Kidney epithelial cell (primary cell): Measurements from ENCODE around the genes CNTRL and GGTA1.

DNA sequence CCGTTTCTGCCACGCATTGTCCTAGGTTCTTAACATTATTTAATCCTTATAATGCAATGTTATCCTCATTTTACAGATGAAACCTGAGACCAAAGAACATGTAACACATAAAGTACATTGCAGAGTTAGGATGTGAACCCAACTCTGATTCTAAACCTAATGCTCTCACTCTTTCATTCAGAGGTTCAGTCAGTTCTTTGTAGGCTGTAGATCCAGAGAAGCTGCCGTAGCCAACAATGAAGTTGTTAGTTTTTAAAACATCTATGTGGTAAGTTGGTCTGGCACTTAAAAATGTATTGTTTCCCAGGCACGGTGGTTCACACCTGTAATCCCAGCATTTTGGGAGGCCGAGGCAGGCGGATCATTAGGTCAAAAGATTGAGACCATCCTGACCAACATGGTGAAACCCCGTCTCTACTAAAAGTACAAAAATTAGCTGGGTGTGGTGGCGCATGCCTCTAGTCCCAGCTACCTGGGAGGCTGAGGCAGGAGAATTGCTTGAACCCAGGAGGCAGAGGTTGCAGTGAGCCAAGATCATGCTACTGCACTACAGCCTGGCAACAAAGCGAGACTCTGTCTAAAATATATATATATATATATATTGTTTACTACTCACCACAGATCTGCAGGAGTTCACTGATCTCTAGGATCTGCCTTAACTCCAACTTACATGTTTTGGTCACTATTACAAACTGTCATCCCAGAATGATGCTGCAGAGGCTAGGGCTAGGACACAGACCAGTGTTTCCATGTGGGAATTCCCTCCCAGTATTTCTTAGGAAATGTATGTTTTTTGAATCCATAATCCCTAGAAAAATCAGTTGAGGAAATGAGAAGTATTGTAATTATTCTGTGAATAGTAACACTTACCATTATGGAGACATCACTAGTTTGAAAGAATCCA is 10.8 kb upstream of the PSMD5 start:
- RAMPAGE, long total RNA, result no peak
- RRBS, result no CpG with 5 or more reads among the region's 9 CpGs

DNA sequence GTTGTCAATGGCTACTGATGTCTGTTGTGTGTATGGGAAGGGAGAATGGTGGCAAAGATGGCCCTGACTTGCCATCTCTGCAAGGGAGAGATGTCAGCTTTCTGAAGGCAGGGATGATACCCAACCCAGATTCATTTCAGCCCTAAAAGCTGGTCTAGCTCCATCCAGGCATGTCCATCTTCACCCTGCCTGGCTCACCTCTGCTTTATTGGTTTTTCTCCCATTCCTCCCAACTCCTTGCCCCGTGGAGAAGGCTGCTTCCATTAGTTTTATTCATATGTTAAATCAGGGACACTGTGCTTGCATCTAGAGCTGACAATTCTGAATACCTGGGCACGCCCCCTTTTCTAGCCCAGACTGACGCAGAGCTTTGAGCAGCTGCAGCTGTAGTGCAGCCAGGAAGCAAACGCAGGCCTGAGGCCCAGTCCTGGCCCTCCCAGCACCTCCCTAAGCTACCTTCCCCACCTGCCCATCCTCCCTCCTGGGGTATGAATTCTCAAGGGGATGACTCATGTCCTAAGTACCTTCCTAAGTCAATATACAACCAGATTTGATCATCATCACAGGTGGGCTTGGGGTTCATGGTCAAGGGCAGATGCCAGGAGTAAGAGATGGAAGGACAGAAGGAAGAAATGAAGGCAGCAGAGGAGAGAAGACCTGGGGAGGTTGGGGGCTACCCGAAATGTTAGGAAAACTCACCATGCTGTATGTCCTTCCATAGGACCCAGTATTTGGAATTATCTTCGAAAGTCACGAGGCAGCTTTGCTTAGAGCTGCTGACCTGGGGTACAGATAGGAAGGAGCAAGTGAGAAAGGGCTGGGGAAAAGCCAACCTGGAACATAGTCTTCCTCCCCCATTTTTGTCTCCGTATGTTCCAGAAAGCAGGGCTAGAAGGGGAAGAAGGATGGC is 3.5 kb downstream of the PHF19 start:
- RAMPAGE, long total RNA, result no peak
- RRBS, result no CpG with 5 or more reads among the region's 8 CpGs

DNA sequence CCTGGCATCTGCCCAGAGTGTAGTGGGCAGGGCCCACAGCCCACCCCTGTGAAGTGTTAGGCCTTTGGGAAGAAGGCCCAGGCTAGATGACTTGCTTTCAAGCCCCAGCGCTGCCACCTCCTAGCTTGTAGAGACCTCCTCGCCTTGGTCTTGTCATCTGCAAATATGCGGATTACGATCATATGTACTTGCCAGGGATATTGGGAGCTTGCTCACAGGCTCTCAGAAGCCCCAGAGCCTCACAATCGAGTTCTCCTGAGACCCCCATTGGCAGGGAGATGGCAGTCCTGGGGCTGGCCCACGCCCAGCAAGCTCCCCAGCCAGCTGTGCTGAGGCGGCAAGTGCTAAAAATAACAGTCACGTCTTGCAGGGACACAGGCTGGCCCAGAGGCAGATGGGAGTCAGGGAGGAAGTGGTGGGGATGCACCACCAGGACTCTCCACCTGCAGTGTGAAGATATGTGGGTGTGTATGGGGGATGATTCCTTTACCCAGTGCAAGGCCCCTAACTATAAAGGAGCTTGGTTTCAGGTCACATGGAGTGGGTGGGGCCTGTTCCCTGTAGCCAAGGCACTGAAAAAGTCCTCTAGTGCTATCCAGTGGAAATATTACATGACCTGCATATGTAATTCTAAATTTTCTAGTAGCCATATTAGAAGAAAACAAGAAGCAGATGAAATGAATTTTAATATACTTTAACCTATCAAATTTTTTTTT is 20.1 kb upstream of the PHF19 start:
- RAMPAGE, long total RNA, result no peak
- RRBS, result no CpG with 5 or more reads among the region's 8 CpGs

GRCh38 chr9:120930955-120931963 is 4.7 kb upstream of the TRAF1 start:
- RAMPAGE, long total RNA, result no peak
- RRBS, result no CpG with 5 or more reads among the region's 4 CpGs

DNA sequence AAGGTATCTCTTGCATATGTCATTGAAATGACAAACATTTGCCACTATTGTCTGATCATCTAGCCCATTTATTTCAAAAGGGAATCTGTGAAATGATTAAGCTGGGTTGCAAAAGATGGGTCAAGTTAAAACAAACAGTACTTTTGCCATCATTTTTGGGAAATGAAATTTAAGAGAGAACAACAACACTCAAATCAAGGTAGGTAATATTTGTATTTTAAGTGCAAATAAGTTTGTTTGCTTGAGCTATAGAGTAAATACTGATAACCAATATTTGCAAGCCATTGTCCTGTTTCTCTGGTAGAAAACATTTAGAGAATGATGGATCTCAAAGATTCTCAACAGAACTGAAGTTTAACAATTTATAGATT is 1.6 kb upstream of the C5 start:
- RAMPAGE, long total RNA, result no peak

DNA sequence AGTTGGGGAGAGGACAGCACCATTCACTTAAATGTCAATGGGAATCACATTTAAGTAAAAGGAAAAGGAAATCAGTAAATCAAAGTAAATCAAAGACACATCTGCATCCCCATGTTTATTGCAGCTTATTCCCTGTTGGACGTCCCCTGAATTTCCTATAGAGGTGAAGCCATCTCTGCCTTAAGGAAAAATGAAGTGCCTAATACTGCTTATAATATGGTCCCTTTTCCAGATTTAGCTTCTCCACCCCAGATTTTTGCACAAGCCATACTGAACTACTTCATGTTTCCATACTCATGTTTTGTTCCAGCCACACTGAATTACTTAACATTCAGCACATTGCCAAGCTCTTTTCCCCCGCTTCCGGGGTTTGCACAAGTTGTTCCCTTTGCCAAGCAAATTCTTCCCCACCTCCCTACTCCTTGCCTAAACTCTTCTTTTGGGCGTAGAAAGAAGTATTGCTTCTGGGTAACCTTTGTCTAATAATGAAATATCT is 1.8 kb upstream of the CNTRL start:
- RAMPAGE, long total RNA, result no peak
- RRBS, result no CpG with 5 or more reads among the region's 4 CpGs

DNA sequence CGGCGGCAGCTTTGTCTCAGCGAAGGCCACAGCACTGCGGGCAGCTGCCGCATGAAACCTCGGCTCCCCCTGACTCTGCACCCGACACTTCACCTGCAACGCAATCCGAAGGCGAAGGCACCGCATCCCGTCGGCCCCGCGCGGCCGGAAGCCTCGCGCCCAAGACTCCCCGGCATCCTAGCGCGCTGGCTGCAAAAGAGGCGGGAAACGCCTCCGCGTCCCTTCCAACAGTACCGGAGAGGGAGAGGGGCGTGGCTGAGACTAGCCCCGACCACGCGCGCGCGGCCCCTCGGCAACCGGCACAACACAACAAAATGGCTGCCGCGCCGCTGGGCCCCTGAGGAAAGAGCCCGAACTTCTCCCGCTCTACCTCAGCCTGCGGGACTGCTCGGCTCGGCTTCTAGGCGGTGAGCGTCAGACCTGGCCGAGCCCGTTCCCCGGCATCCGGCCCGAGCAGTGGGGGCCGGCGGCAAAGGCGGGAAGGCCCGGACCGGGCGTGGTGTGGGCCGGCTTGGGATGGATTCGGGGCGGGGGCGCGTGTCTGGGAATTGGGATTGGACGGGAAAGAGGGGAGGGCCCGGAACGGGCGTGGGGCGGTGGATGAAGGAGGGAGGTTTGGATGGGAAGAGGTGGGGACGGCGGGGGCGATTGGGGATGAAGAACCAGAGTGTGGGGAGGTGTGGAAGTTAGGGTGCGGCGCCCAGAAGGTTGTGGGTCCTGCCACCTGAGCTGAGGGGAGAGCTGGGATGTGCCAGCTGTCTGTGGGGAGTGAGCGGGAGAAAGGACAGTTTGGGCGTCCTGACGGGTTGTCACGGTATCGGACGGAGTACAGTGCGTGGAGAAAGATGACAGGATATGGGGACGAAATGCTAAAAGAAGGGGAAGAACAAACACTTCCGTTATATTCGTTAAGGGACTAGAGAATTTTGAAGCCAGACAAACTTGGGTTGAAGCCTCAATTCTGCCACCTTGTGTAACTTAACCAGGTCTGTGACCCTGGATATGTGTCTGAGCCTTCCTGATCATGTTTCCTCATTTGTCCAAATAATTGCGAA is at the start of gene CNTRL:
Gene CNTRL (plus strand): TSS at position 295 of the 1,055 bp plus-strand sequence.
- RAMPAGE, long total RNA, result start-site peak on the plus strand centred at position 290 of the sequence, 35 bp wide, 112 and 68 reads in 2 replicates
- RRBS, result under 1% methylated on average over 24 of the region's 83 CpGs

DNA sequence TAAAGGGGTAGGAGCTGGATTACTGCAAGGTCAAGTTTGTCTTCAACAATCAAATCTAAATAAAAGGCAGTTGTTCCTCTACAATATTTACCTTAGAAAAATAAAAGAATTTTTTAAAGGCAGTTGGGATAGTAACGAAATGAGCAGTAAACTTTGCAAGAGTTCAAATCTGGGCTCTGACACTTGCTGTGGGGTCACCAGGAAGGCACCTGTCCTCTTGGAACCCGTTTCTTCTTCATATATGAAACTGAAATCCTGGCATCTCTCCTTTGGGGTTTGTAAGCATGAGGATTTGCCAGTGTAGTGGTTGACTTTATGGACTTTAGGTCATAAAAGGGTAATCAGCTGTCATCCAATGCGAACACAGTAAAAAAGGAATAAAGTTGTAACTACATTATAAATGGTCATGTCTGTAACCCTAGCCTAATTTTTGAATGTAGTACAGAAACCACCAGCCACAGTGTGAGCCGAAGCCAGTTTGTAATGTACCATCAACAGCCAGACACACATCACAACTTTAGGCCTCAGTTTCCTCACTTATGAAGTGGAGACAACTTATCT is 1.3 kb downstream of the RAB14 start:
- RAMPAGE, long total RNA, result no peak
- RRBS, result no CpG with 5 or more reads among the region's 4 CpGs

DNA sequence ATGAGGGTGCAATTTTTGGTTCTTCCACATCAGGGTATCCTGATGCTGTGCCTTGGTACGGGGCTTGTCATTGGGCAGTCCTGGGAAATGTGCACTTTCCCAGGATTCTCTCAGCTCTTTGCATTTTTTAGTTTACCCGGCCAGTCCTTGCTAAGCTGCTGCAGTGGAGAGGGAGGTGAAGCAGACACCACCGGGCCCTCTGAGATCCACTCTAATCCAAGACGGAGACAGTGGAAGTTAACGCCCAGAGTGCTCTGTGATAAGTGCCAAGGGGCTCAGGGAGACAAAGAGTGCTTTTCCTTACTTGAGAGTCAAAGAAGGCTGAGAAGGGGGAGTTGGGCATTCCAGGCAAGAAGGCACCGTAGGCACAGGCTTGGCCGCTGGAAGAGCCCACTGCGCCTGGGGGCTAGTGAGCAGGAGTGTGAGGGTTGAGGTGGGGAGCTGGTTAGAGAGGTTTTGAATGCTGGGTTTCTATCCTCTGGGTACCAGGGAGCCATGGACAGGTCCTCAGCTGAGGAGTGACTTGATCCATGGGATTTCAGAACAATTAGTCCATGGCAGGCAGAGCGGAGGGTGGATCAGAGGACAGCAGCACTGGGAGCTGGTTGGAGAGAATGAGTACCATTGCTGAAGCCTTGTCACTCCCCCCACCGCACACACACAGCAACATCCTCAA is 16.4 kb downstream of the GSN start:
- RAMPAGE, long total RNA, result no peak
- RRBS, result 80% methylated on average over 2 of the region's 10 CpGs

GRCh38 chr9:121289858-121289986 is 21.8 kb downstream of the GSN start:
- RAMPAGE, long total RNA, result no peak
- RRBS, result no CpG with 5 or more reads among the region's 1 CpG

GRCh38 chr9:121313526-121314094 is 45.6 kb downstream of the GSN start:
- RAMPAGE, long total RNA, result no peak
- RRBS, result no CpG with 5 or more reads among the region's 10 CpGs

- RAMPAGE, long total RNA, result no peak
- RRBS, result no CpG with 5 or more reads among the region's 4 CpGs
Measured at GRCh38 chr9:121318199-121318590, 50.2 kb downstream of the GSN start.

GRCh38 chr9:121328781-121329614 is 41.1 kb downstream of the STOM start:
- RAMPAGE, long total RNA, result no peak
- RRBS, result no CpG with 5 or more reads among the region's 20 CpGs

DNA sequence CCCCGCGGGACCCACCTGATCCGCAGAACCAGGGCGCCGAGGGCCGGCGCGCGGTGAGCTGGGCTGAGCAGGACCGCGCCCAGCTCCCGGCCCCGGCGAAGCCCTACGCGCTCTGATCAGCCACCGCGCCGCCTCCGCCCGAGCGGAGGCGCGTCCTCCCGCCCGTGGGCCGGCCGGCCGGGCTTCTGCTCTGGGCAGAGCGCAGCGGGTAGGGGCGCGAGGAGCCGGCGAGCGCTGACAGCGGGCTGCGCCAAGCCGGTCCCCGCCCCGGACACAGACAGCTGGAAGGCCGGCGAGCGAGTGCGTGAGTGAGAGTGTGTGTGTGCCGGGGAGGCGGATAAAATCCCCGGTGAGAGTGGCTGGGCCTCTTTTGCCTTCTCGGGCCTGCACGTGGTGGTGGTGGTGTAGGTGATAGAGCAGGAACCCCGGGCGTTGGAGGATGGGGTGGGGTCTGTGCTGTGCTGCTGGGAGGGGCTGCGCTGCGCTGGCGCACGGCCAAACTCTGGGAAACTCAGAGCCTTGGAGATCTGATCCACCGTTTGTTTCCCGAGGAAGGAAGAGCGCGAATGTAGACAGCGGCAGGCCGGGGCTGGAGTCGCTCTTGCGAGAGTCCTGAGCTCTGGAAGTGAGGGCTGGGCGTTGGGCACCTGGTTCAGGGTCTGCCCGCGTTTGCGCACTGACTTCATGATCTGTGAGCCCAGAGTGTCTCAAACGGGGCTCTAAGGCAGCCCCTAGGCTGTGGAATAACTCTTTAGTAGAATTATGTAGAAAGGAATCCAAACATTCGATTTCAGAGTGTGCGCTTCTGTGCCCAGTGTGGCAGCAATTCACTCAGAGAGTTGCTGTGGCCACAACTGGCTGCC is at the start of gene GGTA1:
Gene GGTA1 (minus strand): TSS at position 210 of the 863 bp plus-strand sequence.
- RAMPAGE, long total RNA, result no peak
- RRBS, result under 1% methylated on average over 34 of the region's 71 CpGs

GRCh38 chr9:121557879-121558454 is 58.3 kb upstream of the GGTA1 start:
- RAMPAGE, long total RNA, result no peak
- RRBS, result no CpG with 5 or more reads among the region's 12 CpGs

DNA sequence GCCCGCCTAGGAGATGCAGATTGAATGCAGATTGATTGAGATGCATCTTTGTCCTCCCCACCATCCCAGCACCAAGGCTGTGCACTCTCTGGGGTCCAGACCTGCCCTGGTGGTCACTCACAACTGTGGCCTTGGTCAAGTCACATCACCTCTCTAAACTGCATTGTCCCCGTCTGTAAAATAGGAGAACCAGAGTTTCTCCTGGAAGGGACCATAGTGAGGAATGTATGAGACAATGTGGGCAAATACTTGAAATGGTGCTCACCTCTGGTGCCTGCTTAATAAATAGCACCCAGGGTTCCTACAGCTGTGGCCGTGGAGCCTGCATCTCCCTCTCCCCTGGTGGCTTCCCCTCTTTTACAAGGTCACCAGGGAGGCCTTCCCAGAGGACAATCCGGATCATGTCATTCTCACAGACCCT is 66.1 kb upstream of the GGTA1 start:
- RAMPAGE, long total RNA, result no peak
- RRBS, result no CpG with 5 or more reads among the region's 4 CpGs

DNA sequence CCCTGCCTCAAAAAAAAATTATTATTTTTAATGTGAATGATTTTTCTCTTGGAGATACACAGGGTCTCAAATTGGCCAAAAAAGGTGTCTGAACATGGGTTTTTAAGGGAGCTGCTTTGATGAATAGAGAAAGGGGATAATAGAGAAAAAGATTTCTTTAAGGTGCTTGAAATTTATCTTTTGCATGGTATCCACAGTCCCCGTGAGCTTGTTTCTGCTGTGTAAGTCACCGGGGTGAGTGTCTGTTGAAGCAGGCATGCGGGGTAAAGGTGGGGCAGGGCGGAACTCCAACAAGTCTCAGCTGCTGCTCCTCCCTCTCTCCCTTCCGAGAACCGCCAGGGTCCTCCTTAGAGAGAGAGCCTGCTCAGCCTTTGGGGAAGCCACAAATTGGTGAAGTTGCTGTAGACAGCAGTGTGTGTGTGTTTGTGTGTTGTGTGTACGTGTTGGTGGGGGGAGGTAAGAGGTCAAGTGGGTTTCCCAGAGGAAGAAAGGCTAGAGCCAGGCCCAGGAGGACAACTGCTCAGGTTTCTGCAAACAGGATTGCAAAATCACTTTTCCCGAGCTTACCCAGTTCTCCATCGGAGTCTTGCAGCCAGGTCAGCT is 39.0 kb upstream of the DAB2IP start:
- RAMPAGE, long total RNA, result no peak
- RRBS, result no CpG with 5 or more reads among the region's 9 CpGs

- RAMPAGE, long total RNA, result no peak
- RRBS, result 39% methylated on average over 4 of the region's 36 CpGs
Measured at GRCh38 chr9:121700700-121701672, 49.6 kb downstream of the DAB2IP start.

DNA sequence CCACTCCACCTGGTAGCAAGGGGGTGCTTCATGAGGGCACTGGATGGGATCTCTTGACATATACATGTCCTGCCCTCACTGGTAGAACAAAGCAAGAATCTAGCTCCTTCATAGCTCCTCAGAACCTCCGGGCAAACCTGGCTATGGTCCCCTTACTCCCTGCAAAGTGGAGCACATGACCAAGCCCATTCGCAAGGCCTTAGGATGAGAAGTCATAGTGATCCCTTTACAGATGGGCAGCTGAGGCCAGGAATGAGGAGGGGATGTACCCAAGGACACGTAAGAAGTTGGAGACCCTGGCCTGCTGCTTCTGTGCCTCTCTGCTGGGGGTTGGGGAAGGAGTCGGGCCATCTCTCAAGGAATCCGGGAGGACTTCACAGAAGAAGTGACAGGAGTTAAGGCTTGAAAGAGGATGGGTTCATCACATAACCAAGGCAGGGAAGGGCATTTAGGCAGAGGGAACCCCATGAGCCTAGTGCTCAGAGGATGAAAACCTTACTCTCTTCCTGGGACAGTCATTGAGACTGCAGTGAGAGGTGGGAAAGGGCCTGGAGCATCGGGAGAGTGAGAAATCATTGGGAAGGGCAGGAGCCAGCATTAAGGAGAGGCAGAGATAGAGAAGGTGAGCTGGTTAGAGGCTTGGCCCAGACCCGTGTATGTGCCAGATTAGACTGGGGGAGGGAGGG is 67.7 kb downstream of the DAB2IP start:
- RAMPAGE, long total RNA, result no peak
- RRBS, result no CpG with 5 or more reads among the region's 7 CpGs

DNA sequence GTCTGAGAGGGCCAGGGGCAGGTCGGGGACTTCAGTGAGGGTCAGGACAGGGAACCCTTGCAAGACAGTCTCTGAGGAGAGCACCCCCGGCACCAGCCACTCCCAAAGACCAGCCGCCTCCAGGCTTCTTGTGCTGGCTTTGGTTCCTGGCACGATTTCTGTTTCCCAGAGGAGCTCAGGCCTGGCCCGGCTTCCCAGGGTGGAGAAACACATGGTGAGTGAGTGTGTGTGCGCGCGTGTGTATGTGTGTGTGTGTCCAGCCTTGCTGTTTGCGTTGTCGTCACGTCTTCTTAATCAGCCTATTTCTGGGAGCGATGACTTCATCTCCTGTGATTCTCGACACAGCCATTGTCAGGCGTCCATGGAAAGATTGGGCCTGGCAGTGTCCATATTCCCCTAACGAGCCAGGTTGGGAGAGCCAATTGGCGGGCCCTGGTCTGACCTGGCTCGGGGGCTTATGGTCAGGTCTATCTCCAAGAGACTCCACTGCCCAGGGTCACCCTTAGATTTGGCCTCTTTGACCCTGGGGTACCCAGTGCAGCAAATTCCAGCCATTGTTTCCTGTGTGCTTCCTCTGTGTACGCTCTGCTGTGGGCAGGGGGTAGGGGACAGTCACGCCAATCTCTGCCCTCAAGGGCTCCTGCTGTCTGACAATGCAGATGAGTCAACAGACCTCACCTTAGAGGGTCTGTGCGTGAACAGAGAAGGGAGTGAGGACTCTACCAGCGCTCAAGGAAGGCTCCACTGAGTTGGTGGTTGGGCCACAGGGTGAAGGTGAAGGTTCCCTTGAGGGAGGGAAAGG is 73.7 kb downstream of the DAB2IP start:
- RAMPAGE, long total RNA, result no peak
- RRBS, result 80% methylated on average over 3 of the region's 21 CpGs